ENCODE results near the gene RCN1.

GRCh38 chr11:27470157-27470384, 2.5 kb downstream of the LGR4 start:
- PRO-cap: no peak

- PRO-cap: bidirectional peak, plus-strand start at chr11:27472116, minus-strand start at chr11:27472005
Observed at GRCh38 chr11:27471766-27472368, 723 bp downstream of the LGR4 start.

- PRO-cap: bidirectional peak, plus-strand start at chr11:27701774, minus-strand start at chr11:27701621
Observed at GRCh38 chr11:27701427-27701970, 1.2 kb upstream of the BDNF start.

GRCh38 chr11:28305430-28305926, 197.3 kb downstream of the METTL15 start:
- PRO-cap: no peak

DNA sequence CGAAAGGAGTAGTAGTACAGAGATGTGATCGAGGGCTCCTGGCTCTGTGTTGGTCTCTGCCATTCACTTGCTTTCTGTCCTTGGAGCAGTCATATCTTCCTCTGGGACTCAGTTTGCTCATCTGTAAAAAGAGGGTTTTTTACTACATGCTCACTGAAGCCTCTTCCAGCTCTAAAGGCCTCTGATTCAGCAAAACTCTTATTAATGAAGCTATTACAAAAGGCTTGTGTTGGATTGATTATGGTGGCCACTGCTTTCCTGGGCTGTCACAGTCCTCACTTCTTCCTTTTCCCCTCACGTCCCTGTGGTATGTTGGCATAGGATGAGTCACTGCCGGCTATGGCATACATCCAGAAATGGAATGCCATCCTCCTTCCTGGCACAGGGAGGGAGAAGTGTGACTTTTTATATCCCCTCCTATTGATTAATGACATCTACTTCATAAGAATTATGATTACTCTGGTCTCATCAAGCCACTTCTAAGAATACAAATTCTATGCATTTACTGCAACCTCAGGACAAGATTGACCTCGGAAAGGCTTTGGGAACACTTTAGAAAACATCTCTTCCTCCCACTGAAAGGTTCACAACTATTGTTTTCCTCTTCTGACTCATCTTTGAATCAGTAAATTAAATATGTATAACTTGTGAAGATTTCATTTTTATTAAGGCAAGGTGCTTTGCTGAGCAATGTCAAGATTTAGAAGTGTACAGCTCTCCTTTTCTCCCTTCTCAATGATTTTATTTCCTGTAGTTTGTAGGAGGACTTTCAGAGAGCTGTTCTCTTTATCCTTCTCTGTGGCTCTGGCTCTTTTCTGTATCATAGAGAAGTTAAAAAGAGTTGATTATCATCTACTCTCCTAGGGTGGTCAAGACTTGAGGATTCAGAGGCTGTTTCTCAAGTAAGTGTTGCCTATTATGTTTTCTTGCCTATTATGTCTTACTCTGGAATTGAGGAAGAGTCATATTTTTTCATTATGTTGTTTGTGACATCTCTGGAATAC, 594.0 kb downstream of the METTL15 start:
- PRO-cap: no peak

- PRO-cap: no peak
Observed at GRCh38 chr11:31806066-31806487, 5.0 kb downstream of the PAX6 start.

- PRO-cap: no peak
Observed at GRCh38 chr11:31815531-31816720, 4.8 kb upstream of the PAX6 start.

GRCh38 chr11:31903041-31903938, 92.2 kb upstream of the PAX6 start:
- PRO-cap: no peak

- PRO-cap: no peak
Observed at GRCh38 chr11:32087918-32088775, 2.7 kb upstream of the RCN1 start.

- PRO-cap: bidirectional peak, plus-strand start at chr11:32090924, minus-strand start at chr11:32090812; bidirectional peak, plus-strand start at chr11:32091123, minus-strand start at chr11:32090977
Observed at GRCh38 chr11:32090557-32091205, at the start of gene RCN1. RCN1 (plus strand) TSS chr11:32091074.

GRCh38 chr11:32386779-32387206, 48.5 kb downstream of the WT1 start:
- PRO-cap: no peak

GRCh38 chr11:32466186-32466564, 30.8 kb upstream of the WT1 start:
- PRO-cap: no peak

DNA sequence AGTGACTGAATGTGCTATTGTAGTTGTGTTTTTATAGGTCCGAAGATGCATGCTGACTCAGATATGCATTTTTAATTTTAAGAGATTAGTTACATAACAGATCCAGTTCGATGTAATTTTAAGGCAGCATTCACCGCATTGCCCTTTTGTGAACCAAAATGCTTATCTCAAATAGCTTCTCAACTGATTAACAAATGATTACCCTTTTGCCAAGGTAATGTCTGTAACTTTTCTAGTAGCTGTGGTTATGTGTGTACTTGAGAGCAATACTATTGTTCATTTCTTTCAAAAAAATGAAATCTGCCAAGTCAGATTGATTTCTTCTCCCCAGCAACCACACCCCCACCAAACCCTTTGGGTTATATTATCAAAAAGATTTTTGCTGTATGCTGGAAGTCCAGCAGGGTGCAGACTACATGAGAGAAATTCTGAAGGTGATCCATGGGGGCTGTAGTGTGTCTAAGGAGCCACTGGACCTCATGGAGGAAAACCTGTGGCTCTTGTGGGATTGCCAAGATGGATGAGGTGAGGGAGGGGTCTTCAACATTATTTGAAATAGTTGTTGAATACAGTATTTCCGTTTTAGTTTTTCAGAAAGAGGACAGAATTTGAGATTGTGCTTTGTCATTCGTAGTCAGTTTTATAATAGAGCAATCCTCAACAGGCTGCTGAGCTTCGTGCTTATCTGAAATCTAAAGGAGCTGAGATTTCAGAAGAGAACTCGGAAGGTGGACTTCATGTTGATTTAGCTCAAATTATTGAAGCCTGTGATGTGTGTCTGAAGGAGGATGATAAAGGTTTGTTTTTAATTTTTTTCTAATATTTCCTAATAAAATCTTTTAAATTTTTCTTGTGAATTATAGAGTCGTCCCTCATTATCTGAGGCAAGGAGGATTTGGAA, 3.0 kb downstream of the EIF3M start:
- PRO-cap: no peak

- PRO-cap: no peak
Observed at GRCh38 chr11:33040635-33040943, 1.2 kb downstream of the TCP11L1 start.

- PRO-cap: no peak
Observed at GRCh38 chr11:33159484-33159873, 1.8 kb downstream of the CSTF3 start.

- PRO-cap: no peak
Observed at GRCh38 chr11:33179481-33179782, 18.2 kb upstream of the CSTF3 start.

DNA sequence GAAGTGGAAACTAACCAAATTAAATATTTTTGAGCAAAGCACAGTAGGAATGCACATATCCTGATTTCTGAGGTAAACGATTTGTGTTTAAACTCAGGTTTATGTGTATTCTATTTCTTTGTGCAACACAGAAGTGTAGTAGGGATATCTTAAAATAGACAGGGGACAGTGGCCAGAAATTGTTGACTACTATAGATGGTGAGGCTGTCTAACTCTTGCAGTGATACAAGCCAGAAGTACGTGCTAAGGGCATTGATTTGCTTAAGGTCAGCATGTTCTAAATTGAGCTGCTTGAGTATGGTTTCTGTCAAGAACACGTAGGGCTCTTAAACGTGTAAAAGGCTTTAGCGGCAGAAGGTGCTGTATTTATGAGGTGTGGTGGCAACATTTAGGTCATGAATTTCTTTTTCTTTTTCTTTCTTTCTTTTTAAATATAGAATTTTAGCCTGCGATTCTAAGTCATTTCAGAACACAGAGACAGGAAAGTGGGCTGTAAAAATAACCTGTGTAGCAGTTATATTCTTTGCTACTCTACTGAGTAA, 34.2 kb downstream of the HIPK3 start:
- PRO-cap: no peak

GRCh38 chr11:33334621-33335574, 41.0 kb upstream of the KIAA1549L start:
- PRO-cap: no peak

DNA sequence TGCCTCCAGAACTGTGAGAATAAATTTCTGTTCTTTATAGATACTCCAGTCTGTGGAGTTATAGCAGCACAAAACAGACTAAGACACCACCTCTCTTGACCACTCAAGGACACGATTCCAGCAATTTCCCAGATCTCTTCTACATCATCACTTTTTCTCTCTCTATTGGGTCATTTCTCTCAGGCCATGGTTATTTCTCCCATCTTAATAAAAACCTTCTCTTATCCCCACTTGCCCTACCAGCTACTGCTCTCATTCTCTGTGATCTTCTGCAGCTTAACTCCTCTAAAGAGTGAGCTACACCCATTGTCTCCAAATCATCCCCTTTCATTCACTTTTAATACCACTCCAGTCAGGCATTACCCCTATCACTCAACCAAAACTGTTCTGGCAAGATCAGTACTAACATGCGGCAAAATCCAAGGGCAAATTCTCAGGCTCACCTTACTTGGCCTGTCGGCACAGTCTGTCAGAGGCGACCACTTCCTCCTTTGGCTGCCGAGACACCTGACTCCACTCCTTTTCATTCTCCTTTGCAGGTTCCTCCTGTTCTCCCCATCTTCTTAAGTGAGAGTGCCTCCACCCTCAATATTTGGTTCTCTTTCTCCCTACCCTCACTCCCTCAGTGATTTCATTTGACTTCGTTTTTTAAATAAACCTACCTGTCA, 4.3 kb downstream of the C11orf91 start:
- PRO-cap: no peak

DNA sequence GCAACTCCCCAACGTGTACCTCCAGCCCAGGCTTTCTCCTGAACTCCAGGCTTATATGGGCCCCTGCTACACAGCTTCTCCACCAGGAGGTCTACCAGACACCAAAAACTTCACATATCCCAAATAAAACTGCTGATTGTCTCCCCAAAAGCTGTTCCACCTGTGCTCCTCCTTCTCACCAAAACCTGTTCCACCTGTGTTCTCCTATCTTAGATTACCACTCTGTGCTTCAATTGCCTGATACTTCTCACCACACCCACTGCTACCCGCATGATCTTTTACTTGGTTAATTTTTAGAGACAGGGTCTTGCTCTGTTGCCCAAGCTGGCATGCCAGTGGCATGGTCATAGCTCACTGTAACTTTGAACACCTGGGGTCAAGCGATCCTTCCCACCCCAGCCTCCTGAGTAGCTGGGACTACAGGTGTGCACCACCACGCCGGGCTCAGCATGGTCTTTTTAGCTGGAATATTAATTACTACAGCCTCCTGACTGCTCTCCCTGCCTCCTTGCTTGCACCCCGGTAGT, 3.8 kb downstream of the C11orf91 start:
- PRO-cap: no peak